SEM (cell line): Measurements from ENCODE around the gene CCDC50.

DNA sequence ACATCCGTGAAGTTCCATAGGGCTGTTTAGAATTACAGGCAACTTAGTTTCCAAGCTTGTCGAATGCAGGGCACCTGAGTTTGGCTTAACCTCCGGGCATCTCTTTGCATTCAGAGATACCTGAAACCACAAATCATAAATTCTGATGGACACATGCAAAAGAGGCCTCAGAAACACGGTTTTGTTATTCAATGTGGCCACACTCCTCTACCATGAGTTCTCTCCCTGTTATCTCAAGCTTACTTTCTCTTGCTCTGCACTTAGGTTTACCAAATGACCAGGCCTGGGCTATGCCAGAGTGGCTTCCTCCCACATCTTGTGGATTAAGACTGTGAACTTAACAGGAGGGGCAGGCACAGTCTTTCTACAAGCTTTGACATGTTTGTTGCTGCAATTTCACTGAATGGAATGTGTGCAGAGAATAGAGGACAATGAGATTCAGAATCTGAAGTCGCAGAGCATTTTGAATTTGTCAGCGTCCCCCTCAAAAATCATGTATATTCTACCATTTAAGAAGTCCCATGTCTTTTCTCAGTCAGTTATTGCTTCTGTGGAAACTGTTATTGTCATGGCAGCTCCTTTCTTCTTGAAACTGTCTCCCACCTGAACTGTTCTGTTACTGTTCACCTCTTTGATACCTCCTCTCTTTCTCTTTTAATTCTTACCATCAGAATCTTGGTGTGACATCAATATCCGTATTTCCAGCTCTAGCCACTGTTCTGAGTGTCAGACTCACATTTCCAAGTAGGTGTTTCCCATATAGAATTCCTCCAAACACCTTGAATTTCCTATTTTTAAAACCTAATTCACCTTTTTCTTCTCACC, 137.9 kb downstream of the TPRG1 start:
- PRO-cap, result no peak

DNA sequence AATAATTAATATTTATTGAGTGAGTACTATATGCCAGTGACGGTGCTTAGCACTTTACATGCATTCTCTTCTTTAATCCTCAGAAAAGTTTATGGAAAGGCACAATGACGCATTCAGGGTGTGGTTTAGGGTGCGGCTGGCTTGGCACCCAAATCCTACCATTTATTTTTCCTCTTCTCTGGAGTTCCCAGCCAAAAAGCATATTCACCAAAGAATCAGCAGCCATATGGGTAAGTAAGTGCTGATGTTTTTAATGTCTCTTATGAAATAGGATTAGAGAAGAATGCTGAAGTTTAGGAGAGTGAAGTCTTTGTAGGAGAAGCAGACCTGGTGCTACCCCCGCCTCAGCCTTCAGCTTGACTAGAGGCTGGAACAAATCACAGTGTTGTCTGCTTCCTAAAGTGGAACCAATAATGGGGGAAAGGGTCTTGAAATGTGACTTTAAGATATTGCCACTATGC, 140.3 kb upstream of the TP63 start:
- PRO-cap, result no peak

GRCh38 chr3:189596317-189596972, 34.7 kb upstream of the TP63 start:
- PRO-cap, result no peak

DNA sequence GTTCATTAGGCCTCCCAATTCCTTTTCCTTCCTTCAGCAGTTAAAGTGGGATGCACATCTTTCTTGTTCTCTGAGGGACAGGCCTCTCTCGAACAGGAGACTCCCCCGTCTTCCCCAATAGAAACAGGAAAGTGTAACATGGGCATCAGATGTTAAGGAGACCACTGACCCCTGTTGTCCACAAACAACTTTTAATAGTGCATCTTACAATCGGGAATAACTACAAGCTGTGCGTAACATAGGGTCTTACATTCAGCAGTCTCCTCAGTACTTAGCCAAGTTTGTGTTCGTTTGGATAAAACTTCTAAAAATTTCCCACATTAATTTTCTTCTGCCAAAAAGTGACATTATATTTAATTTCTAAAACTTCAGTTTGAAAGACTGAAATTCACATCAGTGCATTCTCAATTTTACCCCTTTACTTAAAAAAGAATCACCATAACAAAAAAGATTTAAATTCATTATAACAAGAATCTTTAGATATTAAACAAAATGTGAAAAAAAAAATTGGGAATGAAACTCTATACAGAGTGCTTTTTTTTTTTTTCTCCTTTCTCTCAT, 65.6 kb downstream of the P3H2 start:
- PRO-cap, result no peak

- PRO-cap, result no peak
Measured at GRCh38 chr3:190155609-190156381, 35.1 kb upstream of the P3H2 start.

- PRO-cap, result no peak
Measured at GRCh38 chr3:190317526-190318575, 4.4 kb downstream of the CLDN1 start.

DNA sequence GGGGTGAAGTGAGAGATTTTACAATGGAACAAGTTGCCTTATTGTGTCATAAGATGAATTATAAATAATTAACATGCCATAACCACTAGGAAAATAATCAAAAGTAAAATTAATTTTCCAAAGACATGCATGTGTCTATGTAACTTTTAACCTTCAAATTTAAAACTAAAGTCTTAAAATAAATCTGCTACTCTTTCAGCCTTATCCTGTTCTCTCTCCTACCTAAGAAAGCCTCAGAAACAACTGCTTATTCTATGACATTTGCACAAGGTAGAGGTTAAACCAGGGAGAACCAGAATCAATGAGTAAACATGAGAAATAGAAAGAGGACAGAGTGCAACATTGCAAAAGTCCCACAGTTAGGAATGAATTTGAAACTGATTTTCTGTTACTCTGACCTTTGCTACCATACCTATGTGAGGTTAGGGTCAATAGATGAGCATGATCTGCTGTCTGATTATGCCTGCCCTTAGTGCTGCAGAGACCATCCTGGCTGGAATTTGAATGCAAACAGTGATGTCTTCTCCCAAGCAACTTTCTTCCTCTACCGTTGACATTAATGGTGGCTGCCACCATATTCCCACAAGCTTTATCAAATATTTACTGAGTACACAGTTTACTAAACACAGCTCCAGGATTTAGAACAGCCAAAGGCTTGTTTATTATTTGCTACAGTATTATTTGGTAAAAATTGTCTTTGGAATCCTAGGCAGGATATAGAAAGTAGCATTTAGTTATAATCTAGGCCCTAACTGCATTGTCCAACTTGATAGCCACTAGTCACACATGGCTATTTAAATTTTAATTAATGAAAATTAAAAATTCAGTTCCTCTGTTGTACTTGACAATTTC, 8.7 kb upstream of the CLDN1 start:
- PRO-cap, result no peak

GRCh38 chr3:190614718-190615568, 101.1 kb downstream of the IL1RAP start:
- PRO-cap, result no peak

- PRO-cap, result no peak
Measured at GRCh38 chr3:190696418-190697183, 165.9 kb downstream of the GMNC start.

GRCh38 chr3:191316334-191316678, 12.9 kb upstream of the CCDC50 start:
- PRO-cap, result no peak

DNA sequence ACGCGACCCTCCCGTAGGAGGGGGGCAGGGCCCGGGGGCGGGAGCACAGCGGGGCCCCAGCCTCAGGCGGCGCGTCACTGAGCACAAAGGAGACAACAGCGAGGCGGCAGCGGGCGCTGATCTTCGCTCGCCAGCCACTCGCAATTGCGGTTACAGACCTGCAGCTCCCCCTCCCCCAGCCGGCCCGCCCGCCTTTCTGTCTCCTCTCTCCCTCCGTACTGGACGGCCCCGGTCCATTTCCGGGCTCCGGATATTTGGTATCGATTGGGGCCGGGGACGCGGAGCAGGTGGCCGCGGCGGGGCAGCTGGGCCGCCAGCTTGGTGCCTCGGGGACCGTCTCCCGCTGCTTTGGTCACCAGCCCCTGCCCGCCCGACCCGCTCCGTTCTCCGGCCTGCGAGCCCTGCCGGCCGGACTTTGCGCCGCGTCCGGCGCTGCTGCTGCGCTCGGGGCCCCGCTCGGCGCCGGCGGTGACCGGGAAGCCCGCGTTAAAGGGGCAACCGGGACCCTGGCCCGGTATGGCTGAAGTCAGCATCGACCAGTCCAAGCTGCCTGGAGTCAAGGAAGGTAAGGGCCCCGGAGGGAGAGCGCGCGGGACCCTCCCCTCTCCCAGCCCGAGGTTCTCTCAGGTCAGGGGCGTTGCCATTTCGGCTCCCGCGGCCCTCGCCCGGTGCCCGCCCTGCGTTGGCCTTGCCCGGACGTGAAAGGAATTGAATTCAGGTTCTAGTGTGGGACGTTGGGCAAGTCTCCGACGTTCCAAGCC, at the start of gene CCDC50:
TSS of gene CCDC50 (plus strand) at position 236 of the 761 bp plus-strand sequence.
- PRO-cap, result bidirectional peak, plus-strand start at position 84 of the sequence, minus-strand start at position 146 of the sequence; bidirectional peak, plus-strand start at position 695 of the sequence, minus-strand start at position 716 of the sequence

DNA sequence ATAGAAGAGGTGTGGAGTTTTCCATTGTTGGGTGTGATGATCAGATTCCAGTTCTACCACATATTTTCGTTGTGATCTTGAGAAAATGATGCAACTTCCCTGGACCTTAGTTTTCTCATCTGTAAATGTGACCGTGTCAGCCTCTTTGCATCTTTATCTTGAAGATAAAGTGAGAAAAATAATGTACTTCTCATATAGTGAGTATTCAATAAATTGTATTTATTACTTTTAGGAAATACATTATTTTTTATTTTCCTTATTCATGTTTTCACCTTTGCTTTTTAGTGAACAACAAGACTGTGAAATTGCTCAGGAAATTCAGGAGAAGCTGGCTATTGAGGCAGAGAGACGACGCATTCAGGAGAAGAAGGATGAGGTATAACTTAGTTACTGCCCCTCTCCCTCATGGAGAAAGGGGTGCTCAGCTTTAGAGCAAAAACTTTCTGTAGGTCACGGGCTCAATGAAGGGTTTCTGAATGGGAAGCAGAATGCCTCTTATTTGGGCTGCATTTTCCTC, 30.5 kb upstream of the UTS2B start:
- PRO-cap, result no peak

- PRO-cap, result no peak
Measured at GRCh38 chr3:191369643-191370261, 39.4 kb upstream of the UTS2B start.

DNA sequence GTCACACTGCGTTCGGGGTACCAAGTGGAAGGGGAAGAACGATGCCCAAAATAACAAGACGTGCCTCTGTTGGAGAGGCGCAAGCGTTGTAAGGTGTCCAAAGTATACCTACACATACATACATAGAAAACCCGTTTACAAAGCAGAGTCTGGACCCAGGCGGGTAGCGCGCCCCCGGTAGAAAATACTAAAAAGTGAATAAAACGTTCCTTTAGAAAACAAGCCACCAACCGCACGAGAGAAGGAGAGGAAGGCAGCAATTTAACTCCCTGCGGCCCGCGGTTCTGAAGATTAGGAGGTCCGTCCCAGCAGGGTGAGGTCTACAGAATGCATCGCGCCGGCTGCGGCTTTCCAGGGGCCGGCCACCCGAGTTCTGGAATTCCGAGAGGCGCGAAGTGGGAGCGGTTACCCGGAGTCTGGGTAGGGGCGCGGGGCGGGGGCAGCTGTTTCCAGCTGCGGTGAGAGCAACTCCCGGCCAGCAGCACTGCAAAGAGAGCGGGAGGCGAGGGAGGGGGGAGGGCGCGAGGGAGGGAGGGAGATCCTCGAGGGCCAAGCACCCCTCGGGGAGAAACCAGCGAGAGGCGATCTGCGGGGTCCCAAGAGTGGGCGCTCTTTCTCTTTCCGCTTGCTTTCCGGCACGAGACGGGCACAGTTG, 318.6 kb downstream of the FGF12 start:
- PRO-cap, result no peak

- PRO-cap, result no peak
Measured at GRCh38 chr3:192409219-192409466, 318.2 kb downstream of the FGF12 start.

- PRO-cap, result no peak
Measured at GRCh38 chr3:192850243-192851192, 67.1 kb downstream of the MB21D2 start.

- PRO-cap, result no peak
Measured at GRCh38 chr3:192879680-192880203, 37.9 kb downstream of the MB21D2 start.

- PRO-cap, result no peak
Measured at GRCh38 chr3:192887012-192887629, 30.5 kb downstream of the MB21D2 start.

DNA sequence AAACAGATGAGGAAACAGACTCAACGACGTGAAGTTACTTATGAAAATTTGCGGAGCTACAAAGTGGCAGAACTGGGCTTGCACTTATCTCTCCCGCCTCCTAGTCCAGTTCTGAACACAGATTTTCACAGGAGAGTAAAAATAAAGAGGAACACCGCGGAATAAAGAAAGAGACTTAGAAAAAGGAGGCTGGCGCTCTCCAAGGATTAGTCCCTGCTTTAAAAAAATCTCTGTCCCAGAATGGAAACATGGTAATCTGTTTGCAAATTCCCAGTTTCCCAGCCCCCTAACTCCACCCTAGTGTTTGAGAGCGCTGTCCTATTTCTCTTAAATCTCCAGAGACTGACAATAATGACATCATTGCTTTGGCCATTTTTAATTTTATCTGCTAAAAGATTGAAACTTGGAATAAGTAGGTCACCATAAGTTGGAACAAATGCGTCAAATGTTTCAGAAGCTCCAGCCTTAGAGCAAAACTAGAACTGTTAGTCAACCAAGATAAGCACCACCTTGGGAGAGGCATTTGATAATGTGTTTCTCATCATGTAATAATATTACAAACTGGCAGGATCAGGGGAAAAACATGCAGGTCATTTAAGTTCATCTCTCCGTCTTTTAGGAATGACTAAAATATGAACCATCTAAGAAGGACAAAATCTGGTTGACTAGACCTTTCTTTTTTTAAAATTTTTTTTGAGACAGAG, 25.7 kb upstream of the MB21D2 start:
- PRO-cap, result no peak

DNA sequence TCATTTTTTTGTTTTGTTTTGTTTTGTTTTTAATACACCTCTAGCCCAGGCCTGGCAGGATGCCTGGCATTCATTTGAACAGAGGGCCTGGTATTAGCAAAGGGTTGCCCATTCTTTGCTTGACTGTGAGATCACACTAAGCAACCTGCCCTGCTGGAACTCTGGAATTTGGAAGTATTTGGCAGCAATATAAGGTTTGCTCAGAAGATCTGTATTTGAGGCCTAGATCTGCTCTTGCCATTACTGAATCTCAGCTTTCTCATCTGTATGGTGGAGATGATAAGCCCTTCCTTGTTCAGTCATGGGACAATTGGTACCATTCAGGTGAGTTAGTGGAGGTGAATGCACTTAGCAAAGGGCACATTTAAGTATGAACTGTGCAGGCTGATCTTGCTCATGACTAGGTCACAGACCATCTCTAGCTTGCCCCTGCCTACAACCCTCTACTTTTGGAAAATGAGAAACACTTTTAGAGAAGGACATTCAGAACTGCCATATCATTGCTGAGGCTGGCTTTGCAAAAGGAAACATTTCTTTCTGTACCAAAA, 21.9 kb upstream of the ATP13A5 start:
- PRO-cap, result no peak